ENCODE data around the genes TBATA and UNC5B.

DNA sequence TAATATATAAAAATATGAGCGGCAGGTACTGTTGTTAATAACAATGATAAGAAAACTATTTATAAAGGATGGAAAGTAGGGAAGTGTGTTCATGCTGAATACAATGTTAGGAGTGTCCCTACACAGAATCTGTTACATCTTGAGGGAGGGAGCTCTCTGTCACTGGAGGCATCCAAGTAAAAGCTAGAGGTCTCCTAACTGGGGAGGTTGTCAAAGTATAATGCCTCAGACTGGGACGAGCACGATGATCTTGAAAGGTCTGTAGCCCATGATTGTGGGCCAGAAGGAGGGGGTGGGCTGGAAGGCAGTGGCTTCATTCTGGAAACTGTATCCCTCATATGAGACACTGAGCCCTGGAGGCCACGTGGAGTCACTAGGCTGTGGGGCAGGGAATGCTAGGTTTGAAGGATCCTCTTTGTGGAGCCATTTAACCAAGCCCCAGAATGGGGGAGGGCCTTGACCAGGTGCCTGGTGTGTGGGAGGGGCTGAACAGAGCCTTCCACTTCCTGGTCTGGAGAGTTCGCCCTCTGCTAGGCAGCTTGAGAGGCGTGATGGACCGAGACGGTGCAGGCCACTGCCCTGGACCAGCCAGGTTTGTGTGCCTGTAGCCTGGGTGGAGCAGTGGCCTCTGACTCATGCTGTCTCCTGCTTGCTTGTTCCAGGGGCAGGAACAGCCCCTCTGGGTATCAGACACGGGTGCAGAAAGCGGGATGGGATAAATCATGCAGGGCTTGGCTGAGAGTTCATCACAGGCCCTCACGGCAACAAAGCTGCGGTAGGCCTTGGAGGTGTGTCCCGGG, 27.2 kb downstream of the ADAMTS14 start:
- RRBS: no CpG with 5 or more reads among the region's 13 CpGs

- RRBS: 20% methylated on average over 1 of the region's 12 CpGs
Measured at GRCh38 chr10:70761018-70761899, 23.9 kb downstream of the TBATA start.

- RRBS: no CpG with 5 or more reads among the region's 5 CpGs
Measured at GRCh38 chr10:70785081-70785541, at the start of gene TBATA. TBATA (minus strand) TSS chr10:70785377.

DNA sequence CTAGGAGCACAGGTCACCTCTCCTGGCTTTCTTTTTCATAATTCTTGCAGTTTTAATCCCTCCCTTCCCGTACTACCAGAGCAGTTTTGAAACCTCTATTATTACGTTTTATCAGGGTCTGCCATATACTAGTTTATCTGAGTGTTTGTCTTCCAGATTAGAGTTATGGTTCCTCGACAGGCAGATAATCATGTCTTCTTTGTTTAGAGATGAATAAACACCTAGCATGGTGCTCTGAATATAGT, 1.7 kb downstream of the SGPL1 start:
- RRBS: no CpG with 5 or more reads among the region's 3 CpGs

DNA sequence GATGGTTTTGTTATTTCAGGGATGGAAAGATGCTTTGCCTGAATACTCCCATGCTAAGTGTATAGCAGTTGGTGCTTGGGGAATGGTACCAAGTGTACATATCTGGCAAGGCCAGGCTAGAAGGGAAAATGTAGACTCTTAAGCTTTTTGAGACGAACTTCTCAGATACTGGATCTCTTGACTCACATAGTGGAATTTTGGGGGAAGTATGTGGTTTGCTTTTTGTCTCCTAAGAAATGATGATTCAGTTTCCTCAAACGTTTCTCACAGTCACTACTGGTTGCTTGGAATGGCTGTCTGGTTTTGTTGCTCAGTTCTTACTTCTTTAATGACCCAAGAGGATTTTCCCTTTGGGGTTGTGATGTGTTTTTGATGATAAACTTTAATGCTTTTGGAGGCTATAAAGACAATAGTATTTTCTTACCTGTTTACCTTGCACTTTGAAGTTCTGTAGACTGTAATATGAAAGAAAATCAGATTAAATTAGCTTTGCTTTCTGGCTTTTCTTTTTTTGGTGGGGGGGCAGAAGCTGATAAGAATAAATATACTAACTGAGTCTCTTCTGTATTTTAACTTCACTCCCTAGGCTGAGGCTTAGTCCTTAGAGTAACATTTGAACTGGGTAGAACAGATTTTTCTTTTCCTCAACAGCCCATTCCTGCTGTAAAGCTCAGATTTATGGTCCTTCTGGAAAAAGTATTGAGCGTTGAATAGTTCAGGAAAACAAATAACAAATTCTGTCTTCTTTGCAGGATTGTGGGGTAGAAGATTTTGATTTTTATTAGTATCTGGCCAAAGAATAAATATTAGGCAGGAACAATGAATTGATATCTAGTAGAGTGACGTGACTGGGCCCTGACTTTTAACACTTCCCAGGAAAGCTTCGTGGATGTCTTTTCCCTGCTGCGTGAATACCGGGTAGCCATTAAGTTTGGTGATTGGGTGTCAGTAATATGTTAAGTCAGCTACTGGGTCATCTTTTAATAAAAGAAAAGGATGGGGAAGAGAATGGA, 17.7 kb downstream of the SGPL1 start:
- RRBS: 100% methylated on average over 1 of the region's 7 CpGs

GRCh38 chr10:71212102-71213140, at the start of gene UNC5B:
UNC5B (plus strand) TSS chr10:71212570.
- RRBS: 2% methylated on average over 42 of the region's 114 CpGs

DNA sequence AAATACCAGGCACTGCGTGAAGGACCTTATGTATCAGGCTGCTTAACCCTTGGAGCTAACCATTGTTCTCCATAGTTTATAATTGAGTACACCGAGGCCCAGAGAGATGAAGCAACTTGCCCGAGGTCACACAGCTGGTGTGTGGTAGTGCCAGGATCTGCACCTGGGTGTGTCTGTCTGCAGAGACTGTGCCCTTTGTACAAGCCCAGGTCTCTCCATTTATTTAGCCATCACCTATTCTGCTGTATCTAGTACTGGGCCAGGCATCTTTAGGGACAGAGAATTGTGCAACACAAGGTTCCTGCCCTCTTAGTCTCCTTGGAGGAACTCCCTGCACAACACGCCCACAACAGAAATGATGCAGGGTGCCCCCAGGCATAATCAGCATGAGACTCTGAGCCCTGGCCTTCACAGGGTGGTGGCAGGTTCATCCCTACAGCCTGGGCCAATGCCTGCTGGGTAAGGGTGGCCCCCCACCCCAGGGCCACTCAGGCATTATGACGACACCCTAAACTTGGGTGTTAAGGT, 31.5 kb downstream of the UNC5B start:
- RRBS: no CpG with 5 or more reads among the region's 5 CpGs

DNA sequence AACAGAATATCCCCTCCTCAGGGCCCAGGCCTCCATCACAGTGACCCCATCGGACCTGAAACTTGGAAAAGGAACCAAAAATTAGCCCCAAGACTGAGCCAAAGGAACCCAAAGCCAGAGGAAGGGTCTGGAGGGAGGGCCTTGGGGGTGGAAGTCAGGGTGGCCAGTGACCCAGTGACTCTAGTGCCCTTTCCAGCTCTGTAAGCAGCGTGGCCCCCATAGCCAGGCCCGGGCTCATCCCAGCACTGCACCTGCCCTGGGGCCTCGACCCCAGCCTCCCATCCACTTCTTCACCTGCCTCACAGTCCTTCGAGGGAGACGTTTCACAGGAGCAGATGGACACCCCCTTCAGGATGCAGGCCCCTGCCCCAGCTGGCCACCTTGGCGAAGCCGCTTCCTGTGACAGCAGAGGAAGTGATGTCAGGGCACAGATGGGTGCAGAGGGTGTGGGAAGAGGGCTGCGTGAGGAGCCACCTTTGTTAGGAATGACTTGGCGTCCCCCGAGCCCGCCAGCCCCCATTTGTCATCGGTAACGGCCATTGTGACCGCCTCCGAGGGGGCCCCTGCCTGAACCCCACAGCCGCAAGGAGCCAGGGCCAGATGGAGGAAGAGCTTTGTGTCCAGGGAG, 47.5 kb upstream of the SLC29A3 start:
- RRBS: no CpG with 5 or more reads among the region's 17 CpGs

- RRBS: 44% methylated on average over 3 of the region's 14 CpGs
Measured at GRCh38 chr10:71293722-71294146, 25.3 kb upstream of the SLC29A3 start.

DNA sequence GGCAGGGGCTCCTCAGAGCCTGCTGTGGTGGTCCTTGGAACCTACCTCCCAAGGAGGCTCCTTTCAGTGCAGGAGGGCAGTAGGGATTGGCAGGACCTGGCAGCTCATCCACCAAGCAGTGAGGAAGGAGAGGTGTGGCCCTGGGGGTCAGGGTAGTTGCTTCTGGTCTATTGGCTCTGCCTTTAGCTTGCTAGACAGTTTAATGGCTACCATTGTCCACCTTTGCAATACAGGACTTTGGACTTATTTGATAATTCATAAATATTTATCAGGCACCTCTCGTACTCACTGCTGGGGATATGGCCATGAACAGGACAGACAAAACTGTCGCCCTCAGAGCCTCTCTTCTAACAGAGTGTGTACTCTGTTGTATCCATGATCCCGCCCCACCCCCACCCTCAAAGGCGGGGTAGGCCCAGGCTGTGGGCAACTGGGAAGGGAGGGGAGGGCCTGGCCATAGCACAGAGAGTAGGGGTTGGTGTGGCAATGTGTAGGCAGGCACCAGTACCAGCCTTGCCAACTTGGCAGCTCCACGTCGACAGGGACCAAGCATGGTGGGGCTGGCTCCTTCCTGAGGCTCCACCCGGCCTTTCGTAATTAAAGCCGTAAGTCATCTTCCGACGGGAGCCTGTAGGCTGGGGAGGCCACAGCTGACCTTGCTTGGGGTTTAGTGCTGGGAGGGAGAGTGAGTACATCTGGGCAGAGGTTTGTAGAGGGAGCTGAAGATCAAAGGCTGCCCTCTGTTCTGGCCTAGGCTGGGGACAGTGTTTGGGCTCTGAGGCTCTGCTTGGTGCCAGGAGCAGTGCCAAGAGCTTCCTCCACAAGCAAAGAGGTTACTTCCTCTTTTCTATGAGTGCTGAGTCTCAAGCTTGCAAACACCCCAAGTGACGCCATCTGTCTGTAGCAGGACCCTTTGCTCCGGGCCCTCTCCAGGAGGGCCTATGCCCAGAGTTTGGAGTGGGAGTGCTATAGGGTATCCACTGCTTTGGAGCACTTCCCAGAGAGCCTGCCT, 121.8 kb downstream of the C10orf105 start:
- RRBS: no CpG with 5 or more reads among the region's 13 CpGs

- RRBS: no CpG with 5 or more reads among the region's 11 CpGs
Measured at GRCh38 chr10:71639193-71639775, 80.3 kb downstream of the C10orf105 start.

- RRBS: no CpG with 5 or more reads among the region's 5 CpGs
Measured at GRCh38 chr10:71658877-71659403, 60.6 kb downstream of the C10orf105 start.

- RRBS: 82% methylated on average over 4 of the region's 14 CpGs
Measured at GRCh38 chr10:71735819-71736636, 16.4 kb upstream of the C10orf105 start.

GRCh38 chr10:71741158-71741708, 21.7 kb upstream of the C10orf105 start:
- RRBS: no CpG with 5 or more reads among the region's 5 CpGs

GRCh38 chr10:71746322-71747215, 26.8 kb downstream of the VSIR start:
- RRBS: 86% methylated on average over 3 of the region's 13 CpGs

DNA sequence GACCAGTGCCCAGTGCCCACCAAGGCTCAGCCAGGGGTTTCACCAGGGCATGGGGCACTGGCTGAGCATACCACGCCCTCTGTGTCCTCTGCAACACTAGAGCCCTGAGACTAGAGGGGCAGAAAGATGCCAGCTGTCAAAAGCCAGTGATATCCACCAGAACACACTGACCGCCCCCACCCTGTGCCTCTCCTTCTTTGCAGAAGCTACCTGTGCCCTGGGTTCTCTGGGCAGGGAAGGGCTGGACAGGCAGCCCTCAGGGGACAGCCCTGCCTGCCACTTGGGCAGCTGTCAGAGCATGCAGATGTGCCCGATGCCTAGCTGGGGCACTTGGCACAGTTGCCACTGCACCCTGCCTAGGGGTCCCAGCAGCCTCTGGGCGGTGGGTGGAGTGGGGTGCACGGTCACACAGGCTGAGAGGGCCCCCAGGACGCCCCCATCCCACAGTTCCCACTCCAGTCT, 442 bp downstream of the VSIR start:
- RRBS: no CpG with 5 or more reads among the region's 6 CpGs

DNA sequence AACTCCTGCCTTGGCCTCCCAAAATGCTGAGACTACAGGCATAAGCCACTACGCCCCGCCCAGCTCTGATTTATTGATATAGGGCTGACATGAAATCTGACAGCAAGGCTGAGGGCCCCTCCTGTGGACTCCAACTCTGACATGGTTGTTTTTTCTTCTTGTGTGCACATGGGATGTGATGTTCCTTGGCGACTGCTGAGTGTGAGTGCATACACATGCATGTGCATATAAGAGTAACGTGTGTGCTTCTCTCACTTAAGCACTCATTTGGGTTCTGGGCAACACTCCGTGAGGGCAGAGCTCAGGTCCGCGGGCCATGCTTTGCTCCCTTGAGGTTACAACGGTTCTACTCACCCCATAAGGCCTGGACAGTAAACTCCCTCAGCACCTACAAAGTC, 33.5 kb upstream of the VSIR start:
- RRBS: no CpG with 5 or more reads among the region's 8 CpGs

DNA sequence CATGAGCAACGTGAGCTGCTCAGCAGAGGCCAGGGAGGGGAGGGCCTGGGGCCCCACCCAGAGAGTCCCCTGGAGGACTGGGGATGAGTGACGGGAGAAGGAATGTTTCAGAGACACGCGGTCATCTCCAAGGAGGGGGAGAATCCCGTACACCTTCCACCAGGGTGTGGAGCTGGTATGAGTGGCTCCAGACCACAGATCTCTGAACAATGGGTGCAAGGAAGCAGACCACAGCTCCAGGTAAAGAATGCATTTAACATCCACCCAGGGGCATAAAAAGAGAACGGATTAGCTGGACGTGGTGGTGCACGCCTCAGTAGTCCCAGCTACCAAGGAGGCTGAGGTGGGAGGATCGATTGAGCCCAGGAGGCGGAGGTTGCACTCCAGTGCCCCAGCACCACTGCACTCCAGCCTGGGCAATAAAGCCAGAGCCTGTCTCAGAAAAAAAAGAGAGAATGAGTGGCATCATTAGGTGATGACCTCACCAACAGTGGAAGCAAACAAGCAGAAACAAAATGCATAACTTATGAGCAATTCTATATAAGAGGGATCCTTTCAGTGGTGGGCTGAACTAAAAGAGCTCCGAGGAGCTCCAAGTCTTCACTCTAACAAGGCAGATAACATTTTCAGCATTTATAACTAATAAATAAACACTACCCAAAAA, 12.6 kb downstream of the PSAP start:
- RRBS: no CpG with 5 or more reads among the region's 11 CpGs

DNA sequence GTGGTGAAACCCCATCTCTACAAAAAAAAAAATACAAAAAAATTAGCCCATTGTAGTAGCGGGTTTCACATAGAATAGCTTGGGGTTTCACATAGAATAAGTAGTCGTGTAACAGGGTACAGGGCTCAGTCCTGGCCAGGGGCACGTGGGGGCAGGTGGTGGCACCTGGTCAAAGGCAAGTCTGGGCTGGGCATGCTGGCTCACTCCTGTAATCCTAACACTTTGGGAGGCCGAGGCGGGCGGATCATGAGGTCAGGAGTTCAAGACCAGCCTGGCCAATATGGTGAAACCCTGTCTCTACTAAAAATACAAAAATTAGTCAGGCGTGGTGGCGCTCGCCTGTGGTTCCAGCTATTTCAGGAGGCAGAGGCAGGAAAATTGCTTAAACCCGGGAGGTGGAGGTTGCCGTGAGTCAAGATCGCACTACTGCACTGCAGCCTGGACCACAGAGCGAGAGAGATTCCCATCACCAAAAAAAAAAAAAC, 635 bp upstream of the PSAP start:
- RRBS: no CpG with 5 or more reads among the region's 13 CpGs

DNA sequence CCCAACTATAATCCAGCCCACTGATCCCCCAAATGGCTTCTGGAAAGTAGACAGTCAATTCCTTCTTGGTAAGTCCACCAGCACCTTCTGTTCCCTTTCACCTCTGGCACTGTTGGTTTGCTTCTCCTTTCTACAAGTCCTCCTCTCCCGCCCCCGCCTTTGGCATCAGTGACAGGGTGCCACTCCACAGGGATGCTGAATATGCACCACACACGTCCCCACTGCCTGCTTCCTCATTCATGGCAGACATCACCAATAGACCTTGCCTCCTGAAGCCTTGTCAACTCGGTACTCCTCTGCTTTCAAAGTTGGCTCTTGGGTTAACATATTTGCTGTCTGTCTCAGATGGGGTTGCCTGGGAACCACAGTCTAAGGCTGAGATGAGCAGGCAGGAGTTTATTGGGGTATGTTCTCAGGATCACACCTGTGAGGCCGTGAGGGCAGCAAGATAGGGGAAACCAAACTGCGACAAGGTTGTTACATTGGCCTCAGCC, 7.2 kb upstream of the PSAP start:
- RRBS: no CpG with 5 or more reads among the region's 6 CpGs

All from renal cortical epithelial cell (primary cell).